Anterior vena cava (tissue), 1 donor: ENCODE data around the genes TPSB2, TPSD1, CCDC154, HS3ST6 and NOXO1.

DNA sequence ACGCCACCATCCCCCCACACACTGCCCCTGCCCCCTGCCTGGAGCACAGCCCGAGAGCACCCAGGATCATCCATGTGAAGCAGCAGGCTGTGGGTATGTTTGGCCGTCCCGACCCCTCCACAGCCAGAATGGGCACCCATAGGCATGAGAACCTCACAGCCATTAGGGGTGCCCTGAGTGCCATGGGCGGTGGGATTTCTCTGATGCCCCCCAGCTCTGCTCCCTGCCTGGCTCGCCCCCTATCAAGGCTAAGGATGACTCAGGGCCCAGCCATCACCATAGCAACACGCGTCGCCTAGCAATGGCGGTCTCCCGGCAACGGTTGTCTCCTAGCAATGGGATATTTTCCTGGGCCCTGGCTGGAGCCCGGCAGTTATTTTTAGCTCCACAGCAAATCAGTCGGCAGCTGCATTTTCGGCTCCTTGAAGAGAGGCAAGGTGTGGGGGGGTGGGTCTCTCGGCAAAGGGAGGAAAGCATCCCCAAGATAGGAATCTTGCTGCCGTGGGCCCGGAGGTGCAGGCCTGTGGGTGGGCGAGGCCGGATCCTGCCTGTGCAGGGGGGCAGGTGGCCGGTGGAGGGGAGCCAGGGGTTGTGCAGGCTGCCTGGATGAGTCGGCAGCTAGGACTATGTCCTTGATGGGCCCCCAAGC, 4.0 kb upstream of the FBXL16 start:
- PRO-cap: no peak

- PRO-cap: no peak
These were observed 2.1 kb downstream of the METRN start for GRCh38 chr16:716793-717714.

DNA sequence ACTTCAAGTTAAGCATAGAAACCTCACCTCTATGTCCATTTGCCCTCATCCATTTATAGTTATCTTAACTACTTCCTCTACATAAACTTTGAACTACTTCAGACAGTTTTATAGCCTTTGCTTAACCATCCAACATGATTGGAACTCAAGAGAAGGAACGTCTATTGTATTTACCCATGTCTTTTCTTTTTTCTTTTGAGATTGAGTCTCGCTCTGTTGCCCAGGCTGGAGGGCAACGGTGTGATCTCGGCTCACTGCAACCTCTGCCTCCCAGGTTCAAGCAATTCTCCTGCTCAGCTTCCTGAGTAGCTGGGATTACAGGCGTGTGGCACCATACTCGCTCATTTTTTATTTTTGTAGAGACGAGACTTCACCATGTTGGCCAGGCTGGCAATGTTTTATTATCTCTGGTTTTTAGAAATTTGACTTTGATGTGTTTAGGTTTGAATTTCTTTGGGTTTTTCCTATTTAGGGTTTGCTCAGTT, 64.7 kb upstream of the GNG13 start:
- PRO-cap: no peak

- PRO-cap: no peak
These were observed 72.4 kb upstream of the GNG13 start for GRCh38 chr16:872956-873405.

DNA sequence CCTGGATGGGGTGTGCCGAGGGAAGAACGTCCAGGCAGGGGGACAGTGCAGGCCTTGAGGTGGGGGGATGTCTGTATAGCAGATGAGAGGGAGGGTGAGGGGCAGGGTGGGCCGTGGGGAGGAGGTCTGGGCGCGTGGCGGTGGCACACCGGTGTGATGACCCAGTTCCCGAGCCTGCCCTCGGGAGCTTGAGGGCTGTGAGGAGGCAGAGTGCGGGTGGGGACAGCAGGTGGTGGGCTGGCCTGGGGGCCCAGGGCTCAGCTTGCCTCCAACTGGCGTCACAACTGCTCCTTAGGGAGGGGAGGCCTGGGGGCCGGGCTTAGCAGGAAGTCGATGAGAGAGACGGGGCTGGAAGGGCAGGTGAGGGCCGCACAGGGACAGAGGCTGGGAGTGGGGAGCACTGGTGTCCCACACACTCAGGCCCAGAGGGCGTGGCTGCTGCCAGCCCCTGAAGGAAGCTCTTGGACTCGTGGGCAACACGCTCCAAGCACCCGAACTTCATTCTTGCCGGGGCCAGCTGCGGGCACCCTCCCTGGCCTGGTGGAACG, 6.5 kb downstream of the CACNA1H start:
- PRO-cap: no peak

- PRO-cap: unidirectional peak, plus-strand start at chr16:1206840
These were observed 18.3 kb downstream of the TPSG1 start for GRCh38 chr16:1206475-1207436.

DNA sequence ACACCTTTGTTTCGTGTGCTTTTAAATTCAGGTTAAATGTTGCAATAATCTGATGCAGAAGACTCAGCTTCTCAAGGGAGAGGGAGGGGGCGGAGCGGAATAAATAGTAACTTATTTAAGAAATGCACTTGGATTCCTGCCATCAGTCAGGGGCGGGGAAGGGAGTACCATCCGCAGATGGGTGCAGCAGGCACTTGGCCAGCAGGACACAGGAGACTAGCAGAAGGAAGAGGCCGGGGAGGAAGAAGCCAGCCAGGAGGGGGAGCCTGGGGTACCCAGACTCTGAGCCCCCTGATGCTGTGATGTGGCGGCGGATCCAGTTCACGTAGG, 3.5 kb downstream of the TPSG1 start:
- PRO-cap: no peak

DNA sequence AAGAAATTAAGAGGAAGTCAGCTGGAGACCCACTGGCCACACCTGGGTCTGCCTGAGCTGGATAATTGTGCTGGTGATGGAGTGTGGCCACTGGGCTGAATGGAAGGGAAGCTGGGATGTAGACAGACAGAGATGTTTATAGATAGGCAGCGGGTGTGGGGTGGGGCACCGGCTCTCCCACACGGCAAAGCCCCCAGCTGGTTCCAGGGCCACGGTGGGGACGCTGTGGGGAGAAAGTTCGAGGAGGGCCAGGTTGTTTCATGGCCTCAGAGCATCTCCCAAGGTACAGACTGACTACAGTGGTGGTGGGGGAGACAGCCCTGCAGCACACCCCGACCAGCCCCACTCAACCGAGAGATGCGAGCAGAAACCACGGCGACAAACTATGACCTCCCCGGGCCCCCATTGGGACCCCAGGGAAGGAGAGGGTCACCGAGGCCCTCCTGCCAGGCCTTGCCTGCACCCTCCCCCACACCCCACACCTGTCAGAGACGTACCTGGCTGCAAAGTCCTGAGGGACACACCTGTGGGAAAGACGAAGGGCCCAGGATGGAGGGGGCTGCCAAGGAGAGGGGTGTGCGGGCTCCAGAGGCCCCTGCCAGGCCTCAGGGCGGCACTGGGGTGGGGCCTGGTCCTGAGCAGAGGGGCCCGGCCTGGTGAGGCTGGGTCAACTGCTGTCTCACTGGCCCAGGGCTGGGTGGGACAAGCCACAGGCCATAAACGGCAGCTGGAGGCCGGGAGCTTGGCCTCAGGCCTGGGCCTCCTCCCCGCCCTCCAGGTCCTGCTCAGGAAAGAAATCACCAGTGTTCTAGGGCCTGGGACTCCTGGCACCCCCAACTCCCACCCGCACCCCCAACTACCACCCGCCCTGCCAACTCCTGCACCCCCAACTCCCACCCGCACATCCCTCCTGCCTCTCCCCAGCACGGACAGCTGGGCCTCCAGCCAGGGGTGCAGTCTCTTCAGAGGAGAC, 677 bp downstream of the TPSG1 start:
- PRO-cap: no peak

DNA sequence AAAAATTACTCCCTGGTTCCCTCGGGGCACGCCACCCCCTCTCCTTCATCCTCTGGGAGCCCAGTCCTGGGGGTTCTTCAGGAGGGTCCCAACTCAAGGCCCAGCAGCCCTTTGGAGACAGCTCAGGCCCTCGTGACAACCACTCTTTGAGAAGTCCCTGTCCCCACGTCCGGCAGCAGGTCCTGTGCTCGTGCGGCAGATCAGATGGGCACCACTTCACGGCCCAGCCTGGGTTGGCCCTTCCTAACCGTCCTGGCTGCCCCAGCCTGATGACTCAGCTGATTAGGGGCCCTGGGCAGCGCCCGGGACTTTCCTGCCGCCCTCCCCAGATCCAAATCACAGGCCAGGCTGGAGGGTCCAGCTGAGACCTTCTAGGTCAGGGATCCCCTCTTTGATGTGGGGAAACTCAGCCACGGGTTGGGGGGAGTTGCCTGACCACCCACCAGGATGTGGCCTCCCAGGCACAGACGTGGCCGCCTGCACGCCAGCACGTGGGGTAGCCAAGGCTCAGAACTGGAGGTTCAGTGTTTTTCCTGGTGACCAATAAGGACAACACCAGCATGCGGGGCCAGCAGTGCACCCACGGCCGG, 619 bp upstream of the TPSG1 start:
- PRO-cap: no peak

GRCh38 chr16:1229802-1230399, at the start of gene TPSB2:
Gene TPSB2 (minus strand): TSS chr16:1230184.
- PRO-cap: no peak

DNA sequence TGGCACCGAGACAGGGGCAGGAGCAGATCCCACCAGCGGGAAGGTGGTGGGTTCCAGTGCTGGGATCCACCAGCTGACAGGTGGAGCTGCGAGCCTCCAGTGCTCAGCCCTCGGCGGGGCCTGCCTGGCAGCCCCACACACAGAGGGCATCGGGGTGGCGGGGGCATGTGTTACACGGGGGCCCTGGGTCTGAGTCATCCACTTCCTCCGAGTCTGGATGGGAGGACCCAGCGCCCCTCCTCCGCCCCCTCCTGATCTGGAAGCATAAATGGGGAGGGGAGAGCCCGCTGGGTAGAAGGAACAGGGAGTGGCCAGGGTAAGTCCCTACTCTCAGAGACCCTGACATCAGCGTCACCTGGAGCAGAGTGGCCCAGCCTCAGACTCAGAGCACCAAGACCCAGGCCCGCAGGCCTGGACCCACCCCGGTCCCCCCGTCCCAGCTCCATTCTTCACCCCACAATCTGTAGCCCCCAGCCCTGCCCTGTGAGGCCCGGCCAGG, at the start of gene TPSD1:
TPSD1 (plus strand) TSS at position 294 of the 499 bp plus-strand sequence.
- PRO-cap: no peak

- PRO-cap: no peak
These were observed 6.5 kb downstream of the UNKL start for GRCh38 chr16:1407762-1408698.

DNA sequence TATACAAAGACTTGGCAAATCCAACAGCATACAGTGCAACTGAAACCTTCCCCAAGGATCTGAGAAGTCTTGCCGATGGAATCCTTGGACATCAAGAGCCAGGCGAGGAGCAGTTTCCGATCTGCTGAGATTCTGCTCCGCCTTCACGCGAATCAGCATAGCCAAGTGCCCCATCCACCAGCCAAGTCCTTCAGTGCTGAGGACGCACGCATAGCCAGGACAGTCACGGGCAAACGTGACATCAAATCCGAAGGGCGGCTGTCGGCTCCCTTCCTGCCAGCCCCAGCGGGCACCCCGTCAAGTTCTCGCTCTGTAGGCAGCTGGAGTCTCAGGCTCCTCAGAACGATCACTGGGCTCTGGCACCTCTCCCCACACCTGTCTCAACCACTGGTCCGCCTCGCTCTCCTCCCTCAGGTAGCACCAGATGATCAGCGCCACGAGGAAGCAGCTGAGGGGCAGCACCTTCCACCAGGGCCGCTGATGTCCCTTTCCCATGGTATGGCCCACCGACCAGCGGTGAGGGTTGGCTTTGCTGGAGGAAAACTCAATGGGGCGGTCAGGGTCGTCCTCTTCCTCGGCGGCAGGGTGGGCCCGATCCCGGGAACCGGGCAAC, 492 bp downstream of the UQCC4 start:
- PRO-cap: no peak

- PRO-cap: no peak
These were observed at the start of gene CCDC154 for GRCh38 chr16:1443954-1444760. Gene CCDC154 (minus strand): TSS chr16:1444556.

GRCh38 chr16:1762199-1763390, 8.7 kb downstream of the NME3 start:
- PRO-cap: no peak

DNA sequence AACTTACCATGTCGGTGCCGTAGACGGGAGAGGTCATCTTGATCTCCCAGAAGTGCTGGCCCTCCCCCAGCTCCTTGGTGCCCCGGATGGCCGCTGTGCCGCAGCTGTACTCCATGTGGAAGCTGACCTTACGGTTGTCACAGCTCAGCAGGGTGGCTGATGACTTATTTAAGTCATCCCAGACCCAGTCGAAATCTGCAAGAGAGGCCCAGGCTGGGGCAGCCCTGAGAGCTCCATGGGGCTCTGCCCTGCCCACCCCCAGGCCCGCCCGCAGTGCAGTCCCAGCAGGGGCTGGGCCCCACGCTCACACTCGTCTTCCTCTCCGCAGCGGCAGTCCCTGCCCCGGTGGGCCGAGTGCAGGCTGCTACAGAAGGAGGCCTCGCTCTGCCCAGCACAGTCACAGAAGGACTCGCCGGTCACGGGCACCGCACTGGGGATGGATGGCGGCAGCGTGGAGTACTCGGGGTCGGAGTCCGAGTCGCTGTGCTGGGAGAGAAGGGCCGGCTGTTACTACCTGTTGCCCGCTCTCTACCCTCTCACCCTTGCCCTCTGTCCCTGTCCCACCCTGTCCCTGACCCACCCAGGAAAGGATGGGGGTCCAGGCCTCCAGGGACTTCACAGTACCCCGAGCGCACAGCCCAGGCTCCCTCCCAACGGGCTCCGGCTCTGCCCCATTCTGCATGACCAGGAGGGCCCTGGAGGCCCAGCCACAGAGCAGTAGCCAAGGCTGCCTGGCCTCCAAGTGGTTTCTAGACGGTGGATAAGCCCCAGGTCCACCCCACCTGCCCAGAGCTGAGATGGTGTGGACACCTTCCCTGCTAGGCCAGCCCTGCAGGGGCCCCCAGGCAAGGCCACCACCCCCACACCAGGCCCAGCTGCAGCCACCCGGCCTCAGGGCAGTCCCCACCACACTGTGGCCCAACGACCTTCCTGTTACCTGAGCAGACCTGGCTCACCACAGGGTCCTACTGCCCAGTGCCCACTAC, 4.0 kb downstream of the SPSB3 start:
- PRO-cap: no peak

DNA sequence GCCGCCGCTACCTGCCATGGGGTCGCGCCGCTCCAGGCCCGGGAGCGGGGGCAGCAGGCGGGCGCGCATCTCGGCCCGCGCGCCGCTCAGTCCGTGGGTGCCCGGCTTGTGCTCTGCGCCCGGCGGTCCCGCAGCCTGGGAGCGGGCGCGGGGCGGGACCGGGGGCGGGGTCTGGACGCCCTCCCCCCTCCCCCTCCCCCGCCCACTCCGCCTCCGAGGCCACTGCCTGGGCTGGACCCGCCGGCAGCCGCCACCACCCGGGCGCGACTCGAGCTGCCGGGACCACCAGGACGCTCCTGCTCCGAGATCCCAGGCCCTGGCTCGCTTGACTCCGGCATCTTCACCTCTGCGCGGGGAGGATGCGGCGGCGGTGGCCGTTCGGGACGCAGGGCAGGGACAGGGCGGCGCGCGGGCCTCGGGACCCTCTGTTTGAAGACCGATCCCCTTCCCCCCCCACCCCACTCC, at the start of gene HS3ST6:
HS3ST6 (minus strand) TSS at position 110 of the 465 bp plus-strand sequence.
- PRO-cap: unidirectional peak, minus-strand start at position 206 of the sequence

DNA sequence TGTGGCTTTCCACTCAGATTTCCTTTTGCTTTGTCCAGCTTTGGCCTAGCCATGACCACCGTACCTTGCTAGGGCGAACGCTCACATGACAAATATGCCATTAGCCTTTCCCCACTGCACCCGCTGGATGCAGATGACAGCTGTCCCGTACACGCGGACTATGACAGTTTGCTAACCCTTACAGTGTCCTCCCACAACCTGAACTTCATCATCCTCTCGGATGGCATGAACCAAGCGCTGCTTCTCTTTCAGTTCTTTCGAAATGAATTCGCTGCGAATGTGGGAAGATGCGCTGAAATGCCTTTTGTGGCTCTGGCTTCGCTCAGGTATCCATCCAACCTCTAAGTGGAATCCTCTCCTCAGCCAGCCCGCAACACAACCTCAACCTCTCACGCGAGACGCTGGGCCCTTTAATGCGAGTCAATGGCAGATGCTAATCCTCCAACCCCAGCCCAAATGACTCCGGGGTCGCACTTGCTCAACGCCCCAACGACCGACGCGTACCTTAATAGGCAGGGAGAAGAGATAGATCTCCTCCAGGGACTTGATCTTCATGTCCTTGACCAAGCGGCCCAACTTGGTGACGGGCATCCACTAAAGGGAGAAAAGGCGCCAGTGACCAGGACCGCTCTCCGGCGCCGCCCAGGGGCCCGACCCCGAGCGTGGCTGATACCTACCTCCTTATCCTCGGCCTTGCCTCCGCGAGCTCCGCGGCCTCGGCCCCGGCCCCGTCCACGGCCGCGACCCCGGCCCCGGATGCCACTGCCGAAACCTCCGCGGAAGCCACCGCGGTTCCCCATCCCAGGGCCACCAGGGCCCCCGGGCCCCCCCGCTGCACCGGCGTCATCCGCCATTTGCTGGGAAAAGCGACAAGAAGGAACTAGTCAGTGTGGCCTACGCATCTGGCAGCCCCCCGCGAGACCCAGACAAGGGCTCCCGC, 584 bp downstream of the RPS2 start:
- PRO-cap: no peak

GRCh38 chr16:1981087-1981796, at the start of gene NOXO1:
Gene NOXO1 (minus strand): TSS chr16:1981469.
- PRO-cap: no peak

DNA sequence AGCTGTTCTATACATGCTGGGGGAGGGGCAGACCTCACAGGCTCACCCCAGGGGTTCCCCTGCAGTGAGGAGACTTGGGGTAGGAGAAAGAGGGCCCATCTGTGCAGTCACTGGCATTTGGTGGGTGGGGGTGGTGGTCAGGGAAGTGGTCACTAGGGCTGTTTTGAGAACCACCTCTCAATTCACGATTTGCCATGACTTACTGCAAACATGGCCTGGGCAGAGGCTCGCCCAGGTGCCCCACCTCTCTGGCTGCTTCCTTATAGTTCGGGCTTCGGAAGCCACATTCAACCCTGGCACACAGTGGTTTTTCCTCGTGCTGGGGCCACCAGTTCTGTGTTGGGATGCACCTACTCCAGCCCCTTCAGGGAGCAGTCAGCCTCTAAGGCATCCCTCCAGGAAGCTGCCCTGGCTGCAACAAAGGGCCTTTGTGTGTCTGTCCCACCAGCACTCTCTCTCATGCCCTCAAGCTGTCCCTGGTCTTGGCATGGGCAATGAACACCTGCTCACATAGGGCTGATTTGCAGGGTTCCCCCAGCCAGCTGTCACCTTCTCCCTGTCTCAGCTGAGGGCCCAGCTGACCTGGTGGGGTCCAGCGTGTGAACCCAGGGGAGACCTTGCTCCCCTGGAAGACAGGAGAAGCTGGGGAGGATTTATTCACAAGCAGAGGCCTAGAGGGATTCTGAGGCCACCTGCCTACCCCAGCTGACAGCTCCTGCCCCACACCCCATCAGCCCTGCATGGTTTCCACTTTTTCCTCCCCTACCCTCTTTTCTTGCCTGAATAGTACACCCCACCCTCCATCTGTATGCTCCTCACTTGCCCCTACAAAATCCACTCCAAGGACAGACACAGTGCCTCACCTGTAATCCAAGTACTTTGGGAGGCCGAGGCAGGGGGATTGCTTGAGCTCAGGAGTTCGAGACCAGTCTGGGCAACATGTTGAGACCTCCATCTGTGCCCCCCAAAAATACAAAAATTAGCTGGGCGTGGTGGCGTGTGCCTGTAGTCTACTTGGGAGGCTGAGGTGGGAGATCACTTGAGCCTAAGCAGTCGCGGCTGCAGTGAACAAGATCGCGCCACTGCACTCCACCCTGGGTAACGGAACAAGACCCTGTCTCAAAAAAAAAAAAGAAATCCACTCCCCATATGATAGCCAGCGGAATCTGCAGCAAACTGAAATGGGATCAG, 923 bp upstream of the NOXO1 start:
- PRO-cap: no peak